ENCODE measurements around a stretch of chr3.

GRCh38 chr3:69289852-69290488 is 95.9 kb downstream of the FRMD4B start:
- PRO-cap, result no peak
- RRBS, result no CpG with 5 or more reads among the region's 7 CpGs

GRCh38 chr3:69322009-69322412 is 63.9 kb downstream of the FRMD4B start:
- PRO-cap, result no peak
- RRBS, result no CpG with 5 or more reads among the region's 4 CpGs

GRCh38 chr3:69791002-69791460 is 51.8 kb downstream of the MITF start:
- PRO-cap, result no peak
- RRBS, result no CpG with 5 or more reads among the region's 6 CpGs

DNA sequence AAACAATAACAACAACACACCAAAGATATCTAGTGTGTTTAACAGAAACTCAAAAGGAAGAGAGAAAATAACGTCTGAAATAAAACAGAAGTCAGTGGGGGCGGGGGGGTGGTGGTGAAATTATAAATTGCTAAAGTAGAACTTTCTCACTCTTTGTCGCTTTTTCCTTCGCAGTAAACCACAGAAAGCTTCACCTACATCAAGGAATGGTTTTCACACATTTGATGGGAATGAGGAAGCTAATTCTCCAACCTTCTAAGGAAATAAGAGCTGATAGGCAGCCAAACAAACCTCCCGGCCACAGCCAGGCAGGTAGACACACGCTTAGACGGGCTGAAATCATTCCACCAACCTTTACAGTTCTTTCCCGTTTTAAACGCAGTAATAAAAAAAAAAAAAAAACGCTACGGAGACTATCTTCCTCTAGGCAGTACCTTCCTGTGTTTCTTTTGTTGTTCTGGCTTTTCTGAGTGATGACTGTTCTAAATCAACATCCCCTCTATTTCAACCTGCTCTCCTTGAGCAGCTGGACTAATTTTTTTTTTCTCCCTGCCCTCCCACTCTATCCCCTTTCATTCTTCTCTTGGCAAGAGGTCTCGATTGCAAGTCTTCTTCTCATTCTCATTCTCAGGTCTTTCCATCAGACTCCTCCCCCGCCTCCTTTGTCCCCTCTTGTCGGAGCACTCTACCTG is 390.9 kb upstream of the MDFIC2 start:
- PRO-cap, result no peak
- RRBS, result no CpG with 5 or more reads among the region's 14 CpGs

DNA sequence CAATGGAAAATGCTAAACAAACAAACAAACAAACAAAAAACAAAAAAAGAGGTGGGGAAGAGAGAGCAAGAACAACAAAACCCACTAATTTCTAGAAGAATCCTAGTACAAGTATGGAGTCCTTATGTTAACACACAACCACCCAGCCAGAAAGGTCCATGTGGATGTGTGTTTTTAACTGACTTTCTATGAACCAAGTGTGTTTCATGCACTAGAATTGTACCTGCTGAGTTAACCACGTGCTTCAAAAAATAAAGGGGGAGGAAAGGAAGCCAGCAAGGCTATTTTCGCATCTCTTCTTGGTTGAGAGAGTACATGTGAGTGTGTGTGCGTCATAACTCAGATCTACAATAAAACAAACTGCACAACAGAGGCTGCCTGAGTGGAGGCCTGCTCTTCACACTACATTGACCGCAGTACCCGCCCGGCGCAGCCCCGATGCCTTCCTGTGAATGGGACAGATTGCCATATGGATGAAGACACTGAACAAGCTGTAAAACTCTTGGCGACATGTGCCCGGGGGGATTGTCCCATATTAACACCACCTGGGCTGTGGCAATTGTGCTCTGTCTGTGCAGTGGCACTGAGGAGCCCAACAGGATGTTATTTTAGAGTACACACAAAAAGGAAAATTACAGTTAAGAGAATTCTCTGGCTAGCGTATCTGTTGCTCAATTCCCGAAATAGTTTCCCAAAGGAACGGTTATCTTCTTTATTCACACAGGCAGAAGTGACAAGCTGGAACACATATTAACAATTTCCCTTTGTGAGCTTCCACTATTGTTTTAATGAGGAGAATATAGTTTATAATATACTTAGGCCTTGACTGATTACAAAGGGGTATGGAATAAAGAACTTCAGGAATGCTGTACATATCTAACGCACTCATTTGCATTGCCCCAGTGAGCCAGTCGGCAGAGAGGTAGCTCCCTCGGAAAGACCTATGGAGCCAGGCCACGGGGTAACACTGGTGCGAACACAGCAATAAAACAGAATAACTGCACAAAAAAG is 551.5 kb downstream of the FOXP1 start:
- PRO-cap, result no peak
- RRBS, result 97% methylated on average over 5 of the region's 18 CpGs

DNA sequence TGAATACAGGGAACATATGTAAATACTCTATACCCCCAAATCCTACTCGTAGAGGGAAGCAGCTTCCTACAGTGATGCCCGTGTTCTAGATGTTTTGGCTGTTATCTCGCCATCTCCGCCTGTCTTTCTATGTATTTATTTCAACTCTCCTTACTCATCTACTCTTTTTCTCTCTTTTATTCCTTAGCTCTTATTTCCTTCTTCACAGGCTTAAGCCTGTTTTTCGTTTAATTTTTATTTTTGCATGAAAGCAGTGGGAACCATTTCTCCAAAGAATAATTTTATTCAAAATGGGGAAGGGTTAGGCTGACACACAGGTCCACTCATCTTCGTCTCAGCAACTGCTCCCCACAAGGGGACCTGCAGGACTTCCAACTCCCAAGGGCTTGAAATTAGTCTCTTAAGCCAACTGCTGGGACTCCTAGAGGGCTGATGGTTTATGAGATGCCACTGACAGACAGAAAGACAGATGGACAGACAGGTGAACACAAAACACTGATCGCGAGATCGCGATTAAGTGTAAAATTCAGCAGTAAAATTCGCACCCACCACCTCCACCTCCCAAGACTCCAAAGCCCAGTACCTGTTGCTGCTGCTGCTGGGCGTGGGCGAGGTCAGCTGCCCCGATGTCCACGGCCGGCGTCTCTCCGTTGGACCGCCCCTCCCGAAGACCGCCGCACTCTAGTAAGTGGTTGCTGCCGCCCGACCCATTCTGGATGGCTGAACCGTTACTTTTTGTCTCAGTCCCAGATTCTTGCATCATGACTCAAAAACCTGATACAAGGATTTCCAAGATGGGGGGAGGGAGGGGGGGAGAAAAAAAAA is 385.7 kb downstream of the FOXP1 start:
- PRO-cap, result no peak
- RRBS, result no CpG with 5 or more reads among the region's 25 CpGs

GRCh38 chr3:71221410-71221967 is 362.0 kb downstream of the FOXP1 start:
- PRO-cap, result no peak
- RRBS, result no CpG with 5 or more reads among the region's 12 CpGs

- PRO-cap, result no peak
- RRBS, result no CpG with 5 or more reads among the region's 3 CpGs
Observed at GRCh38 chr3:71346548-71346770, 237.1 kb downstream of the FOXP1 start.

- PRO-cap, result no peak
- RRBS, result no CpG with 5 or more reads among the region's 9 CpGs
Observed at GRCh38 chr3:71389683-71390607, 193.6 kb downstream of the FOXP1 start.

DNA sequence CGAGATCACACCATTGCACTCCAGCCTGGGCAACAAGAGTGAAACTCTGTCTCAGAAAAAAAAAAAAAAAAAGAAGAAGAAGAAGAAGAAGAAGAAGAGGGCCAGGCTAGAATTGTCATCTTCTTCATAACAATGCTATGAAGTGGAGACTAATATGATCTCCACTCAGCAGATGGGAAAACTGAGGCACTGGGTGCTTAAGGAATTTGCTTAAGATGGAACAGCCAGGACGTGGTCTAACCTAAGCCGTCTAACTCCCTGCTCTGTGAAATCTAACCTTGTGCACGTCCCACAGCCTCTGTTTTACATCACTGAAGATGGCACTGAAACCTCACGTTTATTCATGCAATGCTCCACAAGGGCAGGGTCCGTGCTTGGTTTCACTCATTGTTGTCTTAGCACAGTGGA is 118.3 kb downstream of the FOXP1 start:
- PRO-cap, result no peak
- RRBS, result no CpG with 5 or more reads among the region's 6 CpGs

DNA sequence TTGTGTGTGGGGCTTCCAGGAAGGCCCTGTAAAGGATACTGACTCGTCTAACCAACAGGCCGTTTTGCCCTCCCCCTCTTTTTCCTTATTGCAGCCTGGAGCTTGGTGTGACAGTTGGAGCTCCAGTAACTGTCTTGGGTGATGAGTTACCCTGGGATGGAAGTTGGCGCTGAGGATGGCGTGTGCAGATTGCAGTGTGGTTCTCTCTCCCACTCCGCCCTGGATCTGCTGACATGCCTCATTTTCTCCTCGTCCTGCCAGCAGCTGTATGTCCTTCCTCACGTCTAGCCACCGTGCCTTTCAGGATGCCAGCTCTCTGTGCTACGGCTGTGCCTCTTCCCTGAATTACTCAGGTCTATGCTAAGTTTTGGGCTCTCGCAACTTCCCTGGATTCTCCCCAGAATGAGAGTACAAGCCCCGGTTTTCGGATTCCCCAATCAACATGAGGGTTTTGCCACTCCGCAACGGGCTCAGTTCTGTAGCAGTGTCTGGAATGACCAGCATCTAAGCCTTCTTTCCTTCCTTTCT is 209.4 kb upstream of the PROK2 start:
- PRO-cap, result no peak
- RRBS, result no CpG with 5 or more reads among the region's 14 CpGs

DNA sequence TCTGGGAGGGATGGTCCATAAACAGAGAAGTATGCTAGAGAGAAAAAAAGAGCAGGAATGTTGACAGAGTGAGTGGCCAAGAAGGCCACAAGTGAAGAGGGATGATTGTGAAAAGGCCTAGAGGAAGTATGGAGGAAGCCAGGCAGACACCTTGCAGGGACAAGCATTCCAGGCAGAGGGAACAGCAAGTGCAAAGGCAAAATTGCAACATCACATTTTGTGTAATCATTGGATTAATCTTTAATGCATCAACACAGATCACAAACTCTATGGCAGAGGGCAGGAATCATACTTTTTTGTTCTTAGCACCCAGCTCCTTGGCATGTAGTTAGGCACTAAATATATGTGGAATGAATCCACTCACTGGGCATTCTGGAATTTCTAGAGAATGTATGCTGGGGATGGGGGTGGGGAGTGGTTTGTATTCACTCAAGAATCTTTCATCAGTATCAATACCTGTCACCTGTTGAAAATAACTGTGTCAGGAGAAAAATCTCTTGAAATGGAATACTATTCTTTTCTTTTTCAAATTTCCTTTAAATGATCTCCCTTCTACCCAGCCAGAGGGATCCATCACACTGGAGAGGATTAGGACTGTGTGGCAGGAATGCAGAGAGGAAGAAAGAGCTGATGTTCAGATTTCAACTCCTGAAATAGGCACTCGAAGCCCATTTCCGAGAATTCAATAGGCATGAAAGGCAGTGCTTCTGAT is 312.2 kb upstream of the PROK2 start:
- PRO-cap, result no peak
- RRBS, result no CpG with 5 or more reads among the region's 2 CpGs

DNA sequence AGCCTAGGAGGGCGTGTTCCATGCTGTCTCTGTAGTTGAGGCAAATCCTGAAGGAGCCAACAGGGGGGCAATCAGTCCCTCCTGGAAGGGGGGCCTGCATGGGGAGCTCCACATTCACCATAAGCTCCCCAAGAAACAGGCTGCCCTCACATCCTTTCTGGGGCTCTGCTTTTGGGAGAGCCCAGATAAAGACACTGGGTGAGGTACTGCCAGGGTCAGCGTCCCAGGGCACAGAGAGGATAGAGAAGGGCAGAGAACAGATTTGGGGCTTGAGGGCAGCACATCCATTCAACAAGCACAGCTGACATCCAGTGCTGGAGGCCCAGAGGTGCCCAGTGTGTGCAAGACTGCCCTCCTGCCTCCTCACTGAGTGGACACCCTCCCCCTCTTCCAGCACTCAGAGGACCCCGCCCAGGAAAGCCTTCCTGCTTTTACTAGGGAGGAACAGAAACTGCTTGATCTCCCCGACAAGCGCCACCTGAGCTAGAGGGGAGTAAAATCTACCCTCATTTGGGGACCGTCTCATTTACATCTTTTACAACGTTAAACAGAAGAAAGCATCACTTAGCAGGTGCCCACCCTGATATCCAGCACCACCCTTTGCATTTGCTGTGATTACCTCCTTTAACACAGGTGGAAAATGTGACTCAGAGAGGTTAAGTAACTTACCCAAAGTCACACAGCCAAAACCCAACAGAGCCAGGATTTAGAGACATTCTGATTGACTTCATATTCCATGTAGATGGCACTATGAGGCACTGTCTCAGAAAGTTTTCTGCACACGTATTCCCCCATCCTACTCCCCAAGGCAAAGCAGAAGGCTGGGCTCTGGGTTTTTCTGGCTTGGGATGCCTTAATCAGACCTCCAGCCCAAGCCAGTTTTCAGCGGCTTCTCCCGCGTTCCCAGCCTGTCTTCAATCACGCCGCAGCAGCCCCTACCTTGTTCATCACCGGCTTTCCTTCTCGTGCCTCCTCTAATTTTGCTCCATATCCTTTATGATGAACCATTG is 314.3 kb upstream of the PROK2 start:
- PRO-cap, result no peak
- RRBS, result no CpG with 5 or more reads among the region's 15 CpGs

DNA sequence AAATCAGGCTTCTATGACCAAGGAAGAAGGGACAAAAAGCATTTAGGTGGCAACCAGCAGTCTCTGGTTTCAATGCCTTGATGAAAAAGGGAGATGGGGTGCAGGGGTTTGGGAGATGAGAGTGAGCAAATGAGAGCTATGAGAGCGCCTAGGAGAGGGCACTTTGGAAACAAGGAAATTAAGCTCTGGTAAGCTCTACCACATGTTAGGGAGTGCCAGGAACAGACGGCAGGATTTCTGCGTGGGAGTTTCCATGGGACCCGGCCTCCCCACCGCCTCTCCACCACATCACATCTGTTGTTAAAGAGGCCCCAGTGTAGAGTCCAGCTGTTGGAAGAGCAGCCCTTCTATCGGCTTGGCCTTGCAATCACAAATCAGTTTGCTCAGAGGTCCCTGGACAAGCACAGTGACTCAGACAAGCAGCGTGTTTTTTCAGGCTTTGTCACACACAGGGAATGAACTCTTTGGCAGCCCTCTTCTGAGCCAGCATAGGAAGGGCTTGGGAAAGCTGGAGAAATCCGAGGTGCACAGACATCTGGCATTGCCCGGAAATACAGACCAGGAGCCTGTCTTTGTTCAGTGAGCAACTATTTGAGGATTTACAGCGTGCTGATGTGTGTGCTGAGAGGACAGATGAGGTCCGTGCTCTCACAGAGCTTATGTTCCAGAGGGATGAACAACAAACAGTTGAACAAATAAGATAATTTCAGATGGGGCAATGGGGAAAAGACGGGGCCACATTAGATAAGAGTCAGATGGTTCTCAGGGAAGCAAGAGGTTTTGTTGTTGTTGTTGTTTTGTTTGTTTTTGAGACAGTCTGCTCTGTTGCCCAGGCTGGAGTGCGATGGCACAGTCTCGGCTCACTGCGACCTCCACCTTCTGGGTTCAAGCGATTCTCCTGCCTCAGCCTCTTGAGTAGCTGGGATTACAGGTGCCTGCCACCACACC is 370.6 kb upstream of the PROK2 start:
- PRO-cap, result no peak
- RRBS, result no CpG with 5 or more reads among the region's 16 CpGs

DNA sequence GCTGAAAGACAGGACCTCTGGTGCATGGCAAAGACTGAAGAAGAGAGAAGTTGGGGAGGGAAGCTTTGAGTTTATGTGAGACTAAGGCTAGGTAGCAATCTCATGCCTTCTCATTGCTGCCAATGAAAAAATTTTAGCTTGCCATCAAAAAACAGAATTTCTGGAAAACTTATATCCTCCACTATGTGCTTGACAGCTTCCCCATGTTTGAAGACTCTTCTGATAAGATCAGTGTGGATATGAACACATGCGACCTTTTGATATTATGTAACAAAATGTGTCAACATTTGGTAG is 380.8 kb upstream of the PROK2 start:
- PRO-cap, result no peak
- RRBS, result no CpG with 5 or more reads among the region's 1 CpG

GRCh38 chr3:72310460-72311166 is 525.7 kb upstream of the PROK2 start:
- PRO-cap, result no peak
- RRBS, result no CpG with 5 or more reads among the region's 17 CpGs

GRCh38 chr3:72376859-72377771 is 471.1 kb downstream of the SHQ1 start:
- PRO-cap, result no peak
- RRBS, result no CpG with 5 or more reads among the region's 9 CpGs

DNA sequence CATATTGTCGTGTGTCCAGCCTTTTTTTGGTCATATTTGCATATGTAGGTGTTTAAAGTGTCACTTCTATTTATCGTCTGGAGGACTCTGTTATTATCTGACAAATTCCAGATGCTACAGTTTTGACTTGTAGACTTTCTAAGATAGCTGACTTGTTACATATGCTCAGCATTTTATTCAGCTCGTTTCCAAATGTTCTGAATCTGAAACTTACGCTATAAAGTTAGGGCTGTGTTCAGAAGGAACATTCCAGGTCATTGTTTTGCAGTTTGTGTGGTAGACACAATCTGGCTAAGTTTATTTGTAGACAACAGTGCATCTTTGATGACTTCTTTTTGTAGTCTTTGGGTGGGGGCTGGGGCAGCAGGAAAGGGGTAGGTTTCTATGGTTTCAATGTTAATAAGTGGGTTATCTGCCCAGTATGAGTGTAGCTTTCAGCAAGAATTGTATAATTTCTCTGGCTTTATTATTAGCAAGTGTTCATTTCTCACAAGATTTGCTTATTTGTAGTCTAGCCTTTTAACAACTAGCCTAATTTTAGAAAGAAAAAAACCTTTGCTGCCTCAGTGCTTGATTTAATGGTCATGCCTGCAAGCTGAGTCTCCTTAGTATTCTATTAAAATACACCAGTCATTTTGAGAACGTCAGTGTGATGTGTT is 2.1 kb downstream of the PPP4R2 start:
- PRO-cap, result no peak
- RRBS, result no CpG with 5 or more reads among the region's 5 CpGs

DNA sequence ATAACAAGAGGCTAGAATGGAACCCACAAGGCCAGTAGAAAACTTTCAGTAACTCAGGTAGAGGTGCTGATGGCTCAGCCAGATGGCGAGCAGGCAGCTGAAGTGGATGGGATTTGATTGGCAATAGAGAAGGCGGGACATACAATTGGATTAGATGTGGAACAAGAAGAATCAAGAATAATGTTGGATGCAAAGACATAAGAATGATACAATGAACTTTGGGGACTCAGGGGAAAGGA is 276.8 kb downstream of the PDZRN3 start:
- PRO-cap, result no peak
- RRBS, result no CpG with 5 or more reads among the region's 2 CpGs

- PRO-cap, result no peak
- RRBS, result no CpG with 5 or more reads among the region's 7 CpGs
Observed at GRCh38 chr3:73591894-73592856, 32.6 kb downstream of the PDZRN3 start.

Data from Caco-2 (cell line).